Metastatic Liver Carcinoma in the Lung (tissue), 2 donors: ENCODE measurements around a stretch of chr16.

DNA sequence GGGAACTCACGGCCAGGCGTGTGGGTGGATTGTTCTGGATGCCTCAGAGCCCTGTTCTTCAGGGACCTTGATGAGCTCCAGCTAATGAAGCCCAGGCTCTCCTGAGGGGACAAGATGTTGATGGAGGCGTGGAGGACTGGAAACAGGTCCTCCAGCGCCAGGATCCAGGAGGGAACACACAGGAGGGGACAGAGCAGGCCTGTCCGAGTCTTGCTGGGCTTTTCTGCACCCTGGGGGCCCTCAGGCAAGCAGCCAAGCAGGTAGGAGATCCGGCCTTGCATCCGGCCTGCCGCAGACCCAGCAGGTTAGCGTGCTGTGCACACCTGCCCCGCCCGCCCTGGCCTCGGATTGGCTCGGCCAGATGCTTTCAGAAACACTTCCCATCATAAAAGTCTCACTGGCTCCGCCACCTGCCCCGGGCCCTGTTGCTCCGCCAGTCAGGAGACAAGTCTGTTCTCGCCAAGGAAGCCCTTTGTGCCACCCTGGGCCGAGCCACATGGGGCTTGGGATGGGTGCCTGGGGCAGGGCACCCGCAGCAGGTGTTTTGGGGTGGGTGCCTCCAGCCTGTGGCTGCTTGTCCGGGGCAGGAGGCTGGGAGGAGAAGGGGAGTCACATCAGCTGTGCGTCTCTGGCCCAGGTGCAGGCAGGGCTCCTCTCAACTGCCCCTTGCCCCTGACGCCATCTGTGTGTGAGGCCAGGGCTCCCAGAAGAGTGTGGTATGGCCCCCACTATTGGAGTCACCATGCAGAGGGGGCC lies 228.3 kb upstream of the GSE1 start:
- PRO-cap, 2 experiments = no peak in any of the 2 experiments

DNA sequence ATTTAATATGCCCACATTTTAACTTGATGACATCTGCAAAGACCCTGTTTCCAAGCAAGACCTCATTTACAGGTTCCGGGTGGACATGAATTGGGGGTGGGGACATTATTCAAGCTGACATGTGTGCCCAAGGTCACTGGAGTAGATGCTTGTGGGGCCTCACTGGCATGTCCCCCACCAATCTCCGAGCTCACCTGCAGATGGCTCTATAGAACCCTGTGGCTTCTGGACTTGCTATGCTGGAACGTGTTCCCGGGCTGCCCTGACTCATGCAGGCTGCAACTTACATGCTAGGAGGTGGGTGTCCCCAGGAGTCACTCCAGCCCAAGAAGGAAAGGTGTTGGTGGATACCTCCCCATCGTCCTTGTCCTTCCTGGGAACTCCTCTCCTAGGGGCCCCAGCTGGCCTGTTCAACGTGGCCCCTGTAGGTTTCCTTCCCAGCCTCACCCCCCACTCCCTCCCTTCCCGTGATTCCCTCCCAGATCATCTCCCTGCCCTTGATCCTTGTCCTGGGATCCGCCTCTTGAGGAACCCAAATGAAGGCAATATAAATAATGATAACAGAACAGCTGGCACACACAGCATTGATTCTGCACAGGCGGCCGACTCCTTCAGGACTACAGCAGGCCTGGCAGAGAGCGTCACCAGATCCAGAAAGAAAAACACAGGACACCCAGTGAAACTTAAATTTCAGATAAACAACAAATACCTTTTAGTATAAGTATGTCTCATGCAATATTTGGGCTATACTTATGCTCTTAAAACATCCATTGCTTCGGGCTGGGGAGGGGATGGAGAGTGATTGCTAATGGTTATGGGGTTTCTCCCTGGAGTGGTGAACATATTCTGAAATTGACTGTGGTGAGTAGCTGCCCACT lies 221.2 kb upstream of the GSE1 start:
- PRO-cap, 2 experiments = no peak in any of the 2 experiments

- PRO-cap, 2 experiments = no peak in any of the 2 experiments
These were observed 98.7 kb upstream of the GSE1 start for GRCh38 chr16:85514343-85514975.

DNA sequence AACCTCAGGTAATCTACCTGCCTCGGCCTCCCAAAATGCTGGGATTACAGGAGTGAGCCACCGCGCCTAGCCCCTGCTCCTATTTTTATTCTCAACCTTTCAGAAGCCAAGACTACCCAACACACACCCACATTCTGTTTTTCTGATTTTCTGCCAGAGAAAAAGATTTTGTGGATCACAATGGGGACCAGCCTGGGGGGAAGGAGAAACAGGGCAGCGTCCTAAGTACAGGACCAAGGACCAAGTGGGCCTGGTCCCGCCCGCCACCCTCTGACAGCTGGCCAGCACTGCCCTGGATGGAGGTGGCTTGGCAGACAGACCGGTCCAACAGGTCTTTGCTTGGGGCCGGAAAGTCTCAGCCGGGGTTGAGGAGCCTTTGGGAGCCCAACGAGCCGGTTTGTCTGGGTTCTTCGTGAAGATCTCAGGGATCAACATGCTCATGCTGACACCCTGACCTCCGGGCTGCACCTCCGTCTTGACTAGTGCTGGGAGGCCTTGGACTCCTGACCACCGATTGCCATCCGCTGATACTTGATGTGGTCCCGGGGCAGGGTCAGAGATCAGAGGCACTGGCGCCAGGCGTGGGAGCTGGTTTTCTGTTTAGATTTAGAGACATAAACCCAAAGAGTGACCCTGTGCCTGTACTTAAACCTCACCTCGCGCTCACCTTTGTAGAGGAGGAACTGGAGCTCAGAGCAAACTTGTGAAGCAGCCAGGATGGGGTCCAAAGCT lies 92.3 kb upstream of the GSE1 start:
- PRO-cap, 2 experiments = no peak in any of the 2 experiments

DNA sequence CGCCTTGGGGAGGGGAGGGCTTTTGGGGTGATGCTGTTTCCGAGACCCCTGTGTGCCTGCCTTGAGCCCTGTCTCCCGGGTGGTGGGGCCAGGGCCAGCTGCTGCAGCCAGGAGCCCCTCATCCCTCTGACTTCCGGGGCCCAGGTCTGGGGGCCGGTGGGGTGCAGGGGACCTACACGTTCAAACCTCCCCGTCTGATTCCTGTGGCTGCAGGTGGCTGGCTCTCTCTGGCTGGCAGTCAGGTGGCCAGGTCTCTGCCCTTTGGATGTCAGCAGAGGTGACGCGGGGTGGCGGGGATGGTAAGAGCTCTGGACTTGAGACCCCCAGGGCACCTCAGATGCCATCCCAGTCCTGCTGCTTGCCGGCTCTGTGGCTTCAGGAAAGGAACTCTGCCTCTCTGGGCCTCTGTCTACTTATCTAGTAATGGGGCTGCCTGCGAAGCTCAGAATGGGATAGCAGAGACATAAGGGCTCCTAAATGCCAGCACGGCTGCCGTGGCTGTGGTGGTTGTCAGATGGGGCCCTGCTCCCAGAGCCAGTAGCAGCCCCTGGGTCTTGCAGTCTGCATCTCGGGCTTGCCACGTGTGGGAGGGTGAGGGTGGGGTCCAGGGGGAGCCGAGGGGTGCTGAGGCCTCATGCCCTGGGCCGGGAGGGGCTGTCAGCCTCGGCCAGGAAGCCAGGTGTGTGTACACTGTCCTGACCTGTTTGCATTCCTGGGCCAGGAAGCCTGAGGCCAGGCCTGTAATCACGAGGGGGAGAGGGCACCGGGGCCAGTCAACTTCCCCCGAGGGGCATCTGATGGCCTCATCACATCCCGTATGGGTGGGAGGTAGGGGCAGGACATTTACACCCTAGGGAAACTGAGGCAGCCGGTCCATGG lies 88.9 kb upstream of the GSE1 start:
- PRO-cap, 2 experiments = no peak in any of the 2 experiments

GRCh38 chr16:85555197-85555619 lies 57.9 kb upstream of the GSE1 start:
- PRO-cap, 2 experiments = peak in 2 of 2 experiments; most common plus-strand start chr16:85555449 (in 1); most common minus-strand start chr16:85555294 (in 2)

DNA sequence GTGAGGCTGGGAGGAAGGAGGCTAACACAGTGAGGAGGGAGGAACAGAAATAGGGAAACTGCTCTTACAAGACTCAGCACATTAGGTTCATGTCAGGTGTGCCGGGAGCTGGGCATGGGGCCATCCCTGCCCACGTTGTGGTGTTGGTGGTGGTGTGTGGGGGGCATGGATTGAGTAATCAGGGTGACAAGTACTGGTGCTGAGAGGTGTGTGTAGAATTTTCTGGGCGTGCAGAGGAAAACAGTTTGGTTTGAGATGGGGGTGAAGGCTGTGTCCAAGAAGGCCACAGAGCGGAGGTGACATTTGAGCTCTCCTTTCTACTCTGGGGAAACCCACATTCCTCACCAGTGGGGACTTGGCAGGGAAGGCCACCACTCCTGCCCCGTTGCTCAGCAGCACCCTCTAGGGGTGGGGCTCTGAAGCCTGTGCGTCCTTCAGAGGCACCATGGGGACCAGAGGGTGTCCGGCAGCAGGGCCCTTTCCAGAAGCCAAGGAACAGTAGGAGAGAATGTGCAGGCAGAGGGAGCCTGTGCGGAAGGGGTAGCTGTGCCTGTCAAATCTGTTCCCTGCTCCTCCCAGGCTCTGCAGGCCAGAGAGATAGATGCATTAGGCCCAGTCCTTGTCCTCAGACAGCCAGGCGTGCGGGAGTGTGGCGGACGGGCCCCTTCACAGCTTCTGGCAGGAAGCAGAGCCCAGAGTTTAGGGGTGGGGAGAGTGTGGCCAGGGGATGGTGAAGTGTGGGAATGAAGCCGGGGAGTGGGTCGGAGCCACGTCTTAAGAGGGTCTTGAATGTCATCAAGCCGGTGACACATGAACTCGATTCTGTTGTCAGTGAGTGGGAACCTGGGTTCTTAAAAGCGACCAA lies 48.6 kb upstream of the GSE1 start:
- PRO-cap, 2 experiments = no peak in any of the 2 experiments

DNA sequence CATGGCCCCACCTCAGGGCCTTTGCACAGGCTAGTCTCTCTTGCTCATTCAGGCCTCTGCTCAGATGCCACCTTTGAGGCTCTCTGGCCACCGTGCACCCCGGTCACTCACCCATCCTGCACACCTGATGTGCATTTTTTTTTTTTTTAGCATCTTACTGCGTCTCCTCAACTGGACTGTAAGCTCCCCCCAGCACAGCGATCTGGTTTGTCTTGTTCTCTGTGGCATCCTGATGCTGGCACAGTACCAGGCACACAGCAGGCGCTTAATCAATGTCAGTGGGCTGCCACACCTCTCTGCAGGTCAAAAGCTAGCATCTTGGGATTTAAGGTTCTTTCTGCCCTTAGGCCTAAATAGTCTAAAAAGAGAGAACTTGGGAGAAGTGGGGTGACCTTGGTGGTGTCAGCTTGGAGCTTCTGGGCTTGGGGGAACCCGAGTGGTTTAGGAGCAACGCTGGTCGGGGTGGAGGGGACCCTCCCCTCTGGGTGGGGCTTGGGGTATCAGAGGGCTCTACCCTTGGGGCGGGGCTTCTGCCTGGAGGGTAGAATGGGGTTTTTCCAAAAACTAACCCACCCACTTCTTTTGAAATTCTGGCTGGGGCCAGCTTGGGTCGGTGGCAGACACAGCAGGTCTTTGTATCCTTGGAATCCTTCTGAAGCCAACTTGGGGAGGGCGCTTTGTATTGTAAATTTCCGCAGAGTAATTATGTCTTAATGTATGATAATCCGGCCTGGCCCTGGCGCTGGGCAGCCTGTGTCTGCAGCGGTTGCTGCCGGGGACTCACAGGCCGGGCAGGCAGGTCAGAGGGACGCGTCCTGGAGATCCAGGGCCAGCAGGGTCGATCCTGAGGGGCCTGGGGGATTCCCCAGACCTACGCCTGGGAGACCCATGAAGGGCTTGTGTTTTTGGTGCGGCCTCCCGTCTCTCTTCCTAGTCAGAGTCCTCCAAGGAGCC lies 34.1 kb upstream of the GSE1 start:
- PRO-cap, 2 experiments = no peak in any of the 2 experiments

- PRO-cap, 2 experiments = no peak in any of the 2 experiments
These were observed 7.0 kb downstream of the GSE1 start for GRCh38 chr16:85619804-85620793.

GRCh38 chr16:85647918-85649260 lies 35.3 kb downstream of the GSE1 start:
- PRO-cap, 2 experiments = no peak in any of the 2 experiments

DNA sequence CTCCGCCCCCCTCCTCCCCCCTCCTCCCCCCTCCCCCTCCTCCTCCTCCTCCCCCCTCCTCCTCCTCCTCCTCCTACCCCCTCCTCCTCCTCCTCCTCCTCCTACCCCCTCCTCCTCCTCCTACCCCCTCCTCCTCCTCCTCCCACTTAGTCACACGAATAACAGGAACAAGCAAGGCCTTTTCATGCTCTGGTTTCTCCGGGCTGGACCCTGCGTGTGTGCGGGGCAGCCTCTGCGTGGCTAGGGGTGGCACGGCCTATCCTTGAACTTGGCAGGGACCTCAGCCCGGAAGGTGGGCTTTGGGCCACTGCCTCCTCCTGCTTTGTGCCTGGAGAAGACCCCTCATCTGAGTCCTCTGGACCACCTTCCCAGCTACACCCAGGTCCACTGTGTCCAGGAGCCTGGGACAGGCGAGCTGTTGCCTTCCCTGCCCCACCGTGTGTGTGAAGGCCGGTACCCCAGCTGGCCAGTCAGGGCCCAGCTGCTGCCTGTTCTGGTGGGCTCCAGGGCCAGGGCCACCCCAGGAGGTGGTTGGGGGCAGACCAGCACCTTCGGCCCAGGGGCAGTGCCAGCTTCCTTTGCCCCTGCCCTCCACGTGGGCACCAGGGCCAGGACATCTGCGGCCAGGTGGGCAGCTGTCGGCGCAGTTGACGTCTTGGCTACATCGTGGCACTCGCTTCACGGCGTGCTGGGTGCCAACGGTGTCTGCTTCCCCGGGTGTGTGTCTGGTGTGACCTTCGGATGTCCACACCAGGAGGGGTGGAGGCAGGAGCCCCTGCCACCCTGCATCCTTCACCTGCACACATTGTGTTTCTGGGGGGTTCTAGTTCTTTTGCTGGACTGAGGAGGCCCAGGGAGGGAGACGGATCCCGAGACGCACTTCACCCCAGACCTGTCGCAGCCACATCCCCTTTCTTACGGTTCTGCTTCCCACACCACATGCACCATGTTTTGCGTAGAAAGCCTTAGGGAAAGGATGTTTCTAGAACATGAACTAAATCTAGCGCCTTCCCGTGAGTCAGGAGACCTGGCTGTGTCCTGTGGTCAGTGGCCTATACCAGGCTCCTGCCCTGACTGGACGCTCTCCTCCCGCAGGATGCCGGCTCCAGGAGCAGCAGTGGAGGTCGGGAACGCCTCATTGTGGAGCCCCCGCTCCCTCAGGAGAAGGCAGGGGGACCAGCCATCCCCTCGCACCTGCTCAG lies 35.2 kb downstream of the GINS2 start:
- PRO-cap, 2 experiments = no peak in any of the 2 experiments

- PRO-cap, 2 experiments = no peak in any of the 2 experiments
These were observed 25.6 kb downstream of the GINS2 start for GRCh38 chr16:85662954-85663691.

GRCh38 chr16:85749848-85750761 lies 791 bp downstream of the C16orf74 start:
- PRO-cap, 2 experiments = peak in 1 of 2 experiments; most common plus-strand start chr16:85750372 (in 1)

- PRO-cap, 2 experiments = no peak in any of the 2 experiments
These were observed 10.2 kb downstream of the IRF8 start for GRCh38 chr16:85909235-85909514.

- PRO-cap, 2 experiments = no peak in any of the 2 experiments
These were observed 24.8 kb downstream of the IRF8 start for GRCh38 chr16:85923558-85924293.

GRCh38 chr16:85931938-85932647 lies 33.1 kb downstream of the IRF8 start:
- PRO-cap, 2 experiments = no peak in any of the 2 experiments

DNA sequence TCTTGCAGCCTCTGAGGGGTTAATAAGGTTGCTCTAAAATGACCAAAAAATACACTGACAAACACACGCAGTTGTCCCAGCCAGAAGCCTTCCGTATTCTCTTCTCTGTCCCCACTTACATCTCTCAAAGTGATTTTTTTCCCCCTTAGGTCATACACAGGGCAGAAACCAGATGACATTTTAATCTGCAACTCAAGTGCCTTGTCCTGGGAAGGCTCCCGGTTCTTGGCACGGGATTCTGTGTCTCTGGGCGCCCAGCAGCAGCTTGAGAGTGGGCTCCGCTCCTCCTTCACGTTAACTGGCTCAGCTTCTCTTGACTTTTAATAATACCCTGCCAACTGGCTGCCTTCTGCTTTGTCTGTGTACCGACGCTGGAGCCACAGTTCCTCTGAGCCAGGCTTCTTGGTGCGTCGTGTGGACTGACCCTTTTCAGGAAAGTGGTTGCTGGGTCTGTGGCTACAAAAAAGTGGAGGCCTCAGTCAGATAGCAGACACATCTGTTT lies 64.7 kb downstream of the IRF8 start:
- PRO-cap, 2 experiments = no peak in any of the 2 experiments

DNA sequence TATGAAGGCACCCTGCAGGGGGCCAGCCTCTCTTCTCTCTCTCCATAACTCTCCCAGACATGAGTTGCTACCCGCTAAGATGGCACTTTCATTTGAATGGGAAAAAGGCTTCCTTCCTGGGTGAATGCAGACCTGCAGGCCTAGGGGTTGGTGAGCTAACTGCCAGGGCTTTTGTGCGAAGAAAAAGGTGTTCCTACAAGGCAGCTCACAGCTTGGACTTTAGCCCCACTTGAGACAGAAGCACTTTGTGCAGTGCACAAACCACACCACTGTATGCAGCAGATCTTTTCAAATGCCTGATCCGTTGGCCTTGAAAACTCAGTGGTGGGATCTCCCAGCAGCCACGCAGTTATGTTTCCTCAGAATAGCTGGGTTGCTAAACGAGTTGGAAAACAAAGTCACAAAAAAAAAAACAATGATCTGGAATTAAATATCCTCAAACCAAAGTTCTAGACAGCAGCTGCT lies 76.8 kb downstream of the IRF8 start:
- PRO-cap, 2 experiments = no peak in any of the 2 experiments

- PRO-cap, 2 experiments = no peak in any of the 2 experiments
These were observed 153.0 kb downstream of the IRF8 start for GRCh38 chr16:86051934-86052294.

GRCh38 chr16:86287802-86288419 lies 222.4 kb upstream of the FOXF1 start:
- PRO-cap, 2 experiments = no peak in any of the 2 experiments